Astrocyte (in vitro differentiated cells and primary cell): ENCODE results near the genes MDFIC2 and EIF4E3.

- PRO-cap, result no peak
- RRBS, 2 experiments, result no CpG with 5 or more reads among the region's 4 CpGs
These were observed 5.5 kb downstream of the FRMD4B start for GRCh38 chr3:69380454-69380699.

GRCh38 chr3:69771067-69771775 lies 32.0 kb downstream of the MITF start:
- PRO-cap, result no peak
- RRBS, 2 experiments, result no CpG with 5 or more reads among the region's 3 CpGs

DNA sequence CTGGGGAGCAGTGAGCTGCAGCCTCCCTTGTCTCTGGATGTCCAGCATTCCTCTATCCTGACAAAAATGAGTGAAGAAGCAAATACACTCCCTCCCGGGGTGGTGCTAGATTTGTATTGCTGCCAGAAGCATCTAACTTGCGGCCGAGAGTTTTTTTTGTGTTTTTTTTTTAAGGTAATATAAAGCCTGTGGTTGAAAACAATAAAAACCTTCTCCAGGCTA lies at the start of gene MDFIC2:
Gene MDFIC2 (minus strand): TSS at position 54 of the 222 bp plus-strand sequence.
- PRO-cap, result no peak
- RRBS, 2 experiments, result no CpG with 5 or more reads among the region's 3 CpGs

DNA sequence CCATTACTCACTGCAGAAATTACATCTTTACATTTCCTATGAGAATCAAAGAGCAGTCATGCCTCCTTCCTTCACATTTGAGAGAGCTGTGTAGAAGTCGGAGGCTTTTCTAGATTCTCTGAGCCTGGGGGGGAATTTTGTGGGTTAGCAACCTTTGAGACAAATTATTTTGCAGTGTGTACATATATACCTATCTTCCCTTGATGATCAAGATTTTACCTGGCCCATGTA lies 491.4 kb upstream of the MDFIC2 start:
- PRO-cap, result no peak
- RRBS, 2 experiments, result no CpG with 5 or more reads among the region's 1 CpG

- PRO-cap, result no peak
- RRBS, 2 experiments, result no CpG with 5 or more reads among the region's 12 CpGs
These were observed 527.8 kb downstream of the FOXP1 start for GRCh38 chr3:71055578-71056200.

GRCh38 chr3:71065729-71065864 lies 517.9 kb downstream of the FOXP1 start:
- PRO-cap, result no peak

DNA sequence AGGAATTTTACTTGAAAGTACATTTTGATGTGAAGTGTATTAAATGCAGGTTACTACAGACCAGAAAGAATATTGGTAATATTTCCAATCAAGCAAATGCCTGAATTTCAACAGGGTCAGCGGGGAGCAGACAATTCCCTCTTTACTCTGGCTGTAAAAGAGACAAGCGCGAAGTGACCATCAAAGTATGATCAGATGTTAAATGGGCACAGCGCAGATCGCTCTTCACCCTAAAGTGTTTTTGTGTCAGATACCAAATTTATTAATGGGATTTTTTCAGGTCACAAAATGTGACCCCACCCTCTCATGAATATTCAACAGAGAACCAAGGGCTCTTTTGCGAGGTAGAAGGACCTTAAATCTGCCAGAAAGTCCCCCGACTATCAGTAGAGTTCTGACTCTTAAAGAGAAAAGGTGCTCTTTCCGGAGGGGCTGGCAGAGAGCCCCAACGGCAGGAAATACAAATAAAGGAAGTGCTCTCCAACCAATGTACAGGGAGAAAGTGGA lies 517.3 kb downstream of the FOXP1 start:
- PRO-cap, result no peak
- RRBS, 2 experiments, result no CpG with 5 or more reads among the region's 9 CpGs

GRCh38 chr3:71089246-71089762 lies 494.2 kb downstream of the FOXP1 start:
- PRO-cap, result no peak
- RRBS, 2 experiments, result no CpG with 5 or more reads among the region's 2 CpGs

- PRO-cap, result no peak
- RRBS, 2 experiments, result no CpG with 5 or more reads among the region's 15 CpGs
These were observed 453.8 kb downstream of the FOXP1 start for GRCh38 chr3:71129458-71130410.

GRCh38 chr3:71163547-71164003 lies 420.0 kb downstream of the FOXP1 start:
- PRO-cap, result no peak
- RRBS, 2 experiments, result no CpG with 5 or more reads among the region's 5 CpGs

- PRO-cap, result no peak
- RRBS, 2 experiments, result no CpG with 5 or more reads among the region's 7 CpGs
These were observed 307.1 kb downstream of the FOXP1 start for GRCh38 chr3:71276326-71276989.

- PRO-cap, result no peak
- RRBS, 2 experiments, result no CpG with 5 or more reads among the region's 4 CpGs
These were observed 165.5 kb downstream of the FOXP1 start for GRCh38 chr3:71417915-71418469.

DNA sequence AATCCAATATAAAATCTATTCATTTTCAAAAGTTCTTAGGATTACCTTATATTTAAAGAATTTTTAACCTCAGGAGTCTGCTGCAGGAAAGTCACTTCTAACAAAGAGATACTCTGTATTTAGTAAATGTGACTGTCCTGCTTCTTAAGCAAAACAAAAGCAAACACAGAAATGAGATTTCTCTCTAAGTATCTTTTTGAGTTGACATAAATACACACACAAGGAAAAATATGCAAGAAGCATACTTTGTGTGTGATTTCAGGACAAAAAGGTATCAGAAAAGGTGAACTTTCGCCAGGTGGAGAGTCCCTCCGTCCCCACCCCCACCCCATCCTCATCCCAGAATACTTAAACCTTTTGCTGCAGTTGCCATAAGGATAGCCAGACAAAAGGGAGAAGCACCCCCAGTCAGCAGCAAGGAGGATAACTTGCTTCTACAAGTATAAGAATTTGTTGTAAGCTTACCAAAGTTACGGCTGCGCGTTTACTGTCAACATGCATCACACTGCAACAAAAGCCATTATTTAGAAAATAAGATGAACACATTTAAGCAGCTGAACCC lies 10.4 kb downstream of the FOXP1 start:
- PRO-cap, result no peak
- RRBS, 2 experiments, result no CpG with 5 or more reads among the region's 5 CpGs

DNA sequence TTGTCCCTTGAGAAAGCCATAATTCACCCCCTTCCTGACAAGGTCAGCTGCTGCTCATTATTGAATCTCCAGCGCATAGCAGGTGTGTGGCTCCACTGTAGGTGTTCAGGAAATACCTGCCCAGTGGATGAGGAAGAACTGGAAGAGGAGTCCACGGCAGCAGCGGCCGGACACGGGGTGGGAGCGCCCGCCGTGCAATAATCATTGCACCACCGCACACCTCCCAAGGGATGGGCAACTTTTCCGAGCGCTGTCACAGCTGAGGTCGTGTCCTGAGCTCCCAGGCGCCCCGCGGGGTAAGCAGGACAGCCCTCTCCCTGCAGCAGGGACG lies 715 bp downstream of the EIF4E3 start:
- PRO-cap, result no peak
- RRBS, 2 experiments, result no CpG with 5 or more reads among the region's 16 CpGs

DNA sequence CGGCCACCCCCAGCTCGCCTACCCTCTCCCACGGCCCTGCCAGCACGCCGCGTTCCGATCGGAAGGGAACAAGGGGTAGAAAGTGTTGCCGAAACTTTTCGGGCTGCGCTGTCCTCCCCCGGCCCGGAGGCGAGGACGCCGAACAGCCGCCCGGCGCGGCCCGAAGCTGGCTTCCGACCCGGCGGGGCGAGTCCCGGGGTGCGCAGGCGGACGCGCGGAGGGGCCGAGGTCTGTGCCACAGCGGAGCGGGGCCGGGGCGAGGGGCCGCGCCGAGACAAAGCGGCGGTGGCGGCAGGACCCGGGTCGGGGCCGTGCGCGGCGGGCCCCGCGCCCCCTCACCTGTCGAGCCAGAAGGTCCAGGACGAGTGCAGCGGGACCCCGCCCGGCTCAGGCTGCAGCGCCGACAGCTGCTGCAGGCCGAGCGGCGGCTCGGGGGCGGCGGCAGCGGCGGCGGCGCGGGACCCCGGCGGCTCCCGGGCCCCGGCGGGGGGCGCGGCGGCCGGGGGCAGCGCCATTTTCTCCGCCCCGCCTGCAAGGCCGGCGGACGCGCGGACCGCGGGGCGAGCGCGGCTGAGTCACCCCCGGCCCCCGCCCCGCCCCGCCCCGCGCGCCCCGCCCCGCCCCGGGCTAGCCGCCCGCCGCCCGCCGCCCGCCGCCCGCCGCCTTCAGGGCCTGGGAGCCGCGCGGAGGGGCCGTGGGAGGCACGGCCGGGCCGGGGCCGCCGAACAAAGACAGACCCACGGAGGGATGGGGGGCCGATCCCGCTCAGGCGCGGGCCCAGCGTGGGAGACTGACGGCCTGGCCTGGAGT lies at the start of gene EIF4E3:
Gene EIF4E3 (minus strand): TSS at position 550 of the 810 bp plus-strand sequence.
- PRO-cap, result bidirectional peak, plus-strand start at position 668 of the sequence, minus-strand start at position 550 of the sequence
- RRBS, 2 experiments, result 2% methylated on average over 67 to 68 of the region's 125 CpGs

DNA sequence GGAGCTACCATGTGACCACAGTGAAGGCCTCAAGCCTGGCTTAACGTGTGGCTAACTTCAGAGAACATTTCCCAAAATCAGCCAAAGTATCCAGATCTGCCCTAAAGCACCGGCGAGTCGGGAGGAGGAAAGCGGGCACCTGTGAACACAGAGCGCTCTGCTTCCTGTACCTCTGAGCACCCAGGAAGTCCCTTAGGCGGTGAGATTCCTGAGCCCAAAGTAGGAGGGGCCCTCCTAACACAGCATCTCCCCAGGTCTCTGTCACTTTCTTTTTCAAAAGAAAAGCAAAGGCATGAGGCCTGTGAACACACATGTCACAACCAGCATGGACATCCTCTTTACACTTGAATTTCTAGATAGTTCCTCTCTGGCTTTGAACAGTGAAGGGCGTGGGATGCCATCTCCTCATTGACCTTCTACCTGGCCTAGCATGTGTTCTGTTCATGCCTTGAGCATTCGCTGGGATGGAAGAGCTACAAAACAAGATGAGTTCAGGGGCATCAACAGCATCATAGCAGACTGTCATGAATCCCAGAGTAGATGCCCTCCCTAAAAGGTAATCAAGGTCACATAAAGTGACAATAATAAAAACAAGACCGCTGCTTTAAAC lies 1.1 kb upstream of the EIF4E3 start:
- PRO-cap, result no peak
- RRBS, 2 experiments, result no CpG with 5 or more reads among the region's 10 CpGs

DNA sequence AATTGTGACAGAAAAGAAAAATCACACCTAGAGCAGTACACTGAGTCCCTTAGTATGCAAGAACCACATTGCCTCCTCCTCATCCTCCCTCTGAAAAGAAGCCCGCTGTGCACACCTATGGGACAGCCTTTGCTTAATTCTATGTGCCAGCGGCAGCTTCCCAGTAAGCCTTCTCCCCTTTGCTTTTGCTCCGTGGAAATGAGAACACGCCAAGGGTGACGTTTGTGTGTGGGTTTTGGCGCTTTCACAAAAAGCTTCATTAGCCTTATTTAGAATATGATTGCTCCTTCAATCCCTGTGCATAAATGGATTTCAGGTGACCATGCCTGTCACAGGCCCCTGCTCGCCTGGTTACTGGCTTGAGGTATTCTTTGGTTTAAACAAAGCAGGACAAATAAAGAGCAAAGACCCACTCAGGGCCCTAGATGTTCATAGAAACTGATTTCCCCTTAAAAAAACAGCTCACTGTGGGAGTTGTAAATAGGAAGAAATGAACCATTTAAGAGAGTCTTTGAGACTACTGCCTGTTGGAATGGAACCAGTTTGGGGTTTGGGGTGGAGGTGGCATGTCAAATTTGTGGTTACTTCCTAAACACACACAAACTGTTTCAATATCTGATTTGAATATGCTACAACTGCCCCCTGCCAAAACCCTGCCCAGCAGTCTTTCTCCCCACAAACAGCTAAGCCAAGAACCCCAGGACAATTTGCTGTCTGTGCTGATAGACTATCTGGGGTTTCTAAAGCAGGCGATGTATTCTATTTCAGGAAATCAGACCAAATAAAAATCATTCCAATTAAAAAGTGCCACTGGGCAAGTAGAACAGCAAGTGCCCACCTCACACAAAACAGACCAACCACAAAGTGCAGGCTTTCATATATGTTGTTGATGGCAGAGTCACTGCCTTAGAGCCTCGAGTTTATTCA lies 293.6 kb upstream of the PROK2 start:
- PRO-cap, result no peak
- RRBS, 2 experiments, result no CpG with 5 or more reads among the region's 9 CpGs

DNA sequence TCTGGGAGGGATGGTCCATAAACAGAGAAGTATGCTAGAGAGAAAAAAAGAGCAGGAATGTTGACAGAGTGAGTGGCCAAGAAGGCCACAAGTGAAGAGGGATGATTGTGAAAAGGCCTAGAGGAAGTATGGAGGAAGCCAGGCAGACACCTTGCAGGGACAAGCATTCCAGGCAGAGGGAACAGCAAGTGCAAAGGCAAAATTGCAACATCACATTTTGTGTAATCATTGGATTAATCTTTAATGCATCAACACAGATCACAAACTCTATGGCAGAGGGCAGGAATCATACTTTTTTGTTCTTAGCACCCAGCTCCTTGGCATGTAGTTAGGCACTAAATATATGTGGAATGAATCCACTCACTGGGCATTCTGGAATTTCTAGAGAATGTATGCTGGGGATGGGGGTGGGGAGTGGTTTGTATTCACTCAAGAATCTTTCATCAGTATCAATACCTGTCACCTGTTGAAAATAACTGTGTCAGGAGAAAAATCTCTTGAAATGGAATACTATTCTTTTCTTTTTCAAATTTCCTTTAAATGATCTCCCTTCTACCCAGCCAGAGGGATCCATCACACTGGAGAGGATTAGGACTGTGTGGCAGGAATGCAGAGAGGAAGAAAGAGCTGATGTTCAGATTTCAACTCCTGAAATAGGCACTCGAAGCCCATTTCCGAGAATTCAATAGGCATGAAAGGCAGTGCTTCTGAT lies 312.2 kb upstream of the PROK2 start:
- PRO-cap, result no peak
- RRBS, 2 experiments, result no CpG with 5 or more reads among the region's 2 CpGs

DNA sequence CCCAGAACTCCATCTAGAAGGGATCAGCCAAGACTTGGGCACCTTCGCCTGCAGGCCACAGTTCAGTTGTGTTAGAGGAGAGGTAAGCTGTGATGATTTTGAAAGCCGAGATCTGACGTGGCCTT lies 338.9 kb upstream of the PROK2 start:
- PRO-cap, result no peak
- RRBS, 2 experiments, result no CpG with 5 or more reads among the region's 3 CpGs

DNA sequence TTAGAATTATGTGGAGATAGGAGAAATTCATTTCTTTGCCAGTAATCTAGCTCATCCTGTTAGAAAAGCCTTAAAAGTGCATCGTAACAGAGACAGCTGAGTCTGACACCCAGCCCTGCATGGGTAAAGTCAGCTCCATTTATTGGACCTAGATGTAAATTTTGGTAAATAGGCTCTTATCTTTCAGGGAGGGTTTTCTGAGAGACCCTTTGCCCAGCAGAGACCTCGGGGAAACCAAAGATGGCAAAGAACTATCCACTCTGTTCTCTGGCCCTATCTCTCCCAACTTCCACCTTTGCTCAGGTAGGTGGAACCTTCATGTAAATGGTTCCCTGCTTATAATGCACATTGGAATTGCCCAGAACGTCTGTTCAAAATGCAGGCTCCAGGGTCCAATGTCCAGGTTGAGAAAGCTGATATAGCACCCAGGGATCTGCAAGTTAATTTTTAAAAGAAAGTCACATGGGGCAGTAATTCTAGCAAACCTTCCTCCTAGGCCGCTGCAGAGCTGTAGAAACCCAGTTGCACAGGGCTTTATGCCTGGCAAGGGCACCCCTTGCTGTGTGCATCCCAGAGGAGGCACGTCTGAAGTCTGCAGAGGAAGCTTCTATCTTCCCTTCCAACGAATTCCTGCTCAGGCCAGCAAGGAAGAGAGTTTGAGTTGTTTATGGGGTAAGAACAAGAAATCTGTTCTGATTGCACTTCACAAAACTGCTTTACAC lies 366.0 kb upstream of the PROK2 start:
- PRO-cap, result no peak
- RRBS, 2 experiments, result no CpG with 5 or more reads among the region's 6 CpGs